Measurements from ENCODE around the genes PIP, CLCN1, TAS2R60, CTAGE15, OR2A2, OR2A42 and PDIA4.

DNA sequence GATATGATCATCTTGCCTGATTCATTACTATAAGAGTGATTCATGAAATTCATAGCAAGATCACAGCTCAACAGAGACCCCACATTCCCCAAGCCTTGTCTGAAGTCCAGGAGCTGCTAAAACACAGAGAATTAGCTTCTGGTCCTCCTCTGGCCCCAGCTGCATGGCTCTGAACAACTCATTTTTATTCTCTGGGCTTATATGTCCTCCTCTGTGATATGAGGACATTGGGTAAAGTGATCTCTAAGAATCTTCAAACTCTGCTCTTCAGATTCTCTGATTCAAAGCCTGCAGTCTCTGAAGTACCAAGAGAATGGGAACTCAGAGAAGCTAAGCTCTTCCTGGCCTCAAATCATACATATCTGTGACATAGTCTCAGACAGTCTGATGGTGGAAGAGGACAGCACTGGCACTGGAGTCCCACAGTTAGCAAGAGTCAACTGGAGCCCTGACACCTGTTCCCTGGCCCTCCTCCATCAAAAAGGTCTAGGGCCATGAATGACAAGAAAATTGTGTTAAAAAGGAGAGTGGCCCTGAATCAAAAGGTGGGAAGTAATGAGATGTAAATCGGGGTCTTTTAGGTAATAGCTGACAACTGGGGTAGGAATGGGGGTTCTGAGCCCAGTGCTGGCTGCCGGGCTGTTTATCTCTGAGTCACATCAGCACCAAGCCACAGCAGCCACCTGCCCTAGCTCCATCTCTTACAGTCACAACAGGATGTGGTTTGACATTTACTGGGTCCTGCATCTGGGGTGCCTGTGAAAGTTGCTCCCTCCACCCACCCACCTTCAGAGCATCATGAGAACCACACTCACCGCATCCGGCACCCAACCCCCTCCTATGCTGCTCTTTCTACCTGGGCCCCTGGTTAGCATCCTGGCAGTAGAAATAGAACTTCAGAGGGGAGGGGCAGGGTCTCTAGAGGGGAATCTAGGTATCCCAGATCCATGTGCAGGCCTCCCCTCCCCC, 37.7 kb downstream of the PRSS2 start:
- PRO-cap, result no peak

DNA sequence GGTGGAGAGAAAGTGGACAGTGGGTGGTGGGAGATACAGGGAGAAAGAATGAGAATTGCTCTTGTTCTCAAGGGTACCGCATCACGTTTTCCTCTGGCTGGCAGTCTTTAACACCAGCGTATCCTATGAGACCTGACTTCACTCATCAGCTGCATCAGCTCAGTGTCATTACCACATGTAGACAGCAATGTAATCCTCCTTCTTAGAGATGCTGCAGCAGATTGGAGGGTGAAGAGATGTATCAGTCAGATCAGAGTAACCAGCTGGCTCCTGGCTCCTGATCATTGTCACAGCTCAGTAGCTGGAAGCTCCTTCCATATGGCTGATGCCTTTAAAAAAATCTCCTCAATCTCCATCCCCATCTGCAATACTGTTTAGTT, 39.8 kb upstream of the EPHB6 start:
- PRO-cap, result no peak

DNA sequence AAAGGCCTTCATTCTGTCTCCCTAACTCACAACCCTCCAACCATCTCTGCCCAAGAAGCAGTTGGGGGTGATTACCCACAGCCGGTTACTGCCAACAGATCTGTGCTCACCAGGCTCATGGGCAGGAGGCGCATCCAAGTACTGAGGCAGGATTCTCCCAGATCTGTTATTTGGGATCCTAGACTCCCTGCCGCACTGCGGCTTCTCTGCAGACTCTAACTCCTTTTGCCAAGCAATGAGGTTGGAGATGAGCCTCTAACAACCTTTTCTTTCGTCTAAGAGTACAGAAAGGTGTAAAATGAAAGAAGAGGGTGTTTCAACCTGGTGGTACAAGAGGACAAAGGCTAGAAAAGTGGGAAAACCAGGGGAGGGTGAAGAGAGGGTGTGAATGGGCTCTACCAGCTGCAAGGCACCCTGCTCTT, 950 bp upstream of the LLCFC1 start:
- PRO-cap, result no peak

- PRO-cap, result no peak
Observed at GRCh38 chr7:143131985-143132255, at the start of gene PIP. TSS of gene PIP (plus strand) at chr7:143132077.

GRCh38 chr7:143258673-143259428, 4.4 kb upstream of the GSTK1 start:
- PRO-cap, result no peak

- PRO-cap, result no peak
Observed at GRCh38 chr7:143300728-143301803, 12.9 kb downstream of the CASP2 start.

- PRO-cap, result no peak
Observed at GRCh38 chr7:143316007-143316215, at the start of gene CLCN1. TSS of gene CLCN1 (plus strand) at chr7:143316111.

DNA sequence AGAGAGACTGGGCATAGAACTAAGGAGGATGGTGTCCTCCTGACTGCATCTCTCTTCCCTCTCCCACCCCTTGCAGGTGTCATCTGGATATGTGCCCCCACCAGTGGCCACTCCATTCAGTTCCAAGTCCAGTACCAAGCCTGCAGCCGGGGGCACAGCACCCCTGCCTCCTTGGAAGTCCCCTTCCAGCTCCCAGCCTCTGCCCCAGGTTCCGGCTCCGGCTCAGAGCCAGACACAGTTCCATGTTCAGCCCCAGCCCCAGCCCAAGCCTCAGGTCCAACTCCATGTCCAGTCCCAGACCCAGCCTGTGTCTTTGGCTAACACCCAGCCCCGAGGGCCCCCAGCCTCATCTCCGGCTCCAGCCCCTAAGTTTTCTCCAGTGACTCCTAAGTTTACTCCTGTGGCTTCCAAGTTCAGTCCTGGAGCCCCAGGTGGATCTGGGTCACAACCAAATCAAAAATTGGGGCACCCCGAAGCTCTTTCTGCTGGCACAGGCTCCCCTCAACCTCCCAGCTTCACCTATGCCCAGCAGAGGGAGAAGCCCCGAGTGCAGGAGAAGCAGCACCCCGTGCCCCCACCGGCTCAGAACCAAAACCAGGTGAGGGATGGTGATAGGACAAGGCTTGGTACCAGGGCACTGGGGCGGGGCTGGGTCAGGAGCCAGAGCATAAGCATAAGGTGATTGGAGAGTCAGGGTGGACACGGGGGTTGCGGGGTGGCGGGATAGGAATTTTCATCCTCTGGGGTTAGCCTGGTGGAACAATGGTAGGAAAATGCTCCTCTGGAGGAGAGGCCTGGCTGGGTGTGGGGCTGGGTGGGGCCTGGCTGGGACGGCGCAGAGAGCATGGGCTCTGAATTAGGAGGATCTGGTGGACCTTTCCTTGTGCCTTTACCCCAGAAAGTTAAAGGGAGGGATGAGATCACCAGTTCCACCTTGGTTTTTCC, 1.9 kb downstream of the ZYX start:
- PRO-cap, result no peak

DNA sequence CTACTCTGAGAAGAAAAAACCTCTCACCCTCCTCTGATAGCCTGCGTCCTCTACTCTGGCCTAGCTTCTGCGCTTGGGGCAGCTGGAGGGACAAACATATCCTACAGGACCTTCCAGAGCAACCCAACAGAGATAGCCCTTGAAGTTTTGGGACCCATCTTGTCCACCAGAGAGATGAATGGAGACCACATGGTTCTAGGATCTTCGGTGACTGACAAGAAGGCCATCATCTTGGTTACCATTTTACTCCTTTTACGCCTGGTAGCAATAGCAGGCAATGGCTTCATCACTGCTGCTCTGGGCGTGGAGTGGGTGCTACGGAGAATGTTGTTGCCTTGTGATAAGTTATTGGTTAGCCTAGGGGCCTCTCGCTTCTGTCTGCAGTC, at the start of gene TAS2R60:
TSS of gene TAS2R60 (plus strand) at position 175 of the 386 bp plus-strand sequence.
- PRO-cap, result no peak

DNA sequence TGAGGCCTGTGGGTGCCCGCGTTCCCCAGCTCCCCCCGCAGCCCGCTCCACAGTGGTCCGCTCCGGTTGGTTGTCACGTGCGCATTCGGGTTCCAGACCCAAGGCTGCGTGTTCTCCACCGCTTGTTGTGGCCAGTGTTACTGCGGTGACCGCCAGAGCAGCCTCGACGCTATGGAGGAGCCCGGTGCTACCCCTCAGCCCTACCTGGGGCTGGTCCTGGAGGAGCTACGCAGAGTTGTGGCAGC, at the start of gene CTAGE15:
TSS of gene CTAGE15 (plus strand) at position 155 of the 245 bp plus-strand sequence.
- PRO-cap, result no peak

GRCh38 chr7:143806688-143806960, 49.1 kb upstream of the CTAGE6 start:
- PRO-cap, result no peak

- PRO-cap, result bidirectional peak, plus-strand start at chr7:143882946, minus-strand start at chr7:143882852
Observed at GRCh38 chr7:143882607-143883173, 19.3 kb downstream of the TCAF1 start.

GRCh38 chr7:144109337-144109668, at the start of gene OR2A2:
TSS of gene OR2A2 (plus strand) at chr7:144109583.
- PRO-cap, result no peak

- PRO-cap, result no peak
Observed at GRCh38 chr7:144239475-144239952, at the start of gene OR2A42. TSS of gene OR2A42 (minus strand) at chr7:144239605.

GRCh38 chr7:144256097-144256663, 8.4 kb downstream of the OR2A7 start:
- PRO-cap, result no peak

DNA sequence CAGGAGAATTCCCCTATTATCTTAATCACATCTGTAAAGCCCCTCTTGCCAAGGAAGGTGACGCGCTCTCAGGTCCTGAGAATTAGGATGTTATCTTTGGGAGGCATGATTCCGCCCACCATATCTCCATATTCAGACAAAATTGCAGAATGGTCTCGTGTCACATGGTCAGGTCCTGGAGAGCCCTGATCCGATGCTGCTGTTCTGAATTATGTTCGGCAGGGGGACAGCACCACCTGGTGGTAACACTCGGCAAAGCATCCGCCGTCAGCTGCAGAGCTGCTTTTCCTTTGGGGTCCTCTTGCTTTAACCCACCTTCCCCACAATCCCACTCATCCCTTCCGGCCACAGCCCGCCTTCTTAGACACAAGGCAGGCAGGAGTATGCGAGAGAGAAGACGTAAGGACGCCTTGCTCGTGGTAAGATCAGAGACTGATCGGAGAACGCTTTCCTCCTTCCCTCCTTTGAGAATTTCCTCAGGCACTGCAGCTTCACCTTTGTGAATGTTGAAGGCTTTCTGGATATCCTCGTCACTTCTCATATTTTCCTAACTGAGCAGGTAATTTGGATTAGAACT, 327.8 kb upstream of the C7orf33 start:
- PRO-cap, result no peak

DNA sequence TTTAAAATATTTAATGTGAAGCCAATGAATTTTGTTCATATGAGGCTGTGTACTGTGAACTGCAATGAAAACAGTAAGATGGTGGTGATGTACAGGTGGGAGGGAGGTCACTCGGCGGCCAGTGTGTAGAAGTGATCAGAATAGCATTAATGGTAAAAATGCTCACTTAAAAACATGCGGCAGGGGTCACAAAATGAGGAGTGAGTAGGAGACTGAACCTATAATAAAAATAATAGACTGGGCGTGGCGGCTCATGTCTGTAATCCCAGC, 322.5 kb upstream of the C7orf33 start:
- PRO-cap, result no peak

- PRO-cap, result no peak
Observed at GRCh38 chr7:148776527-148777367, 78.0 kb downstream of the CUL1 start.

DNA sequence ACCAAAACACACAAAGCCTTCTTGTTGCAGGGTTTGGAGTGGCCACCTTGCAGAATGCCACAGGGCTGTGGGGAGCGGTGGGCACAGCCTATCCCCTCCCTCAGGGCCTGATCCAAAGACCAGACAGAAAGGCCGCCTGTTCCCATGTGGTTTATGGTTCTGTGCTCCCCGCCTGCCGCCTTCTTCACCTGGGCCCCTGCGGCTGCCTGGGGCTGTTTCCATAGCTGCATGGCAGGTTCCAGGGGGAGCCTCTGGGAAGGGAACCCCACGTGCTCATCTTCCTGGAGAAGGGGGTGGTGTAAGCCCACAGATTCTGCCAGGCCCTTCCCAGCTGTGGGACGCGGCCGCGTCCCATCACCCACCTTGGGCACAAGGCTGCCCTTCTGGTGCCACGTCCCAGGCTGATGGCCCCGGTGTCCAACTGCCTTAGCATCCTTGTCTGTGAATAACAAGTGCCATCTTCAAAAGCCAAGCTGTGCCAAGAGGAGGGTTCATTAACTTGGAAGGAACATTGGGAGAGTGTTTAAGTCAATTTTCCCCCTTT, 70.8 kb upstream of the EZH2 start:
- PRO-cap, result no peak

- PRO-cap, result bidirectional peak, plus-strand start at chr7:149028988, minus-strand start at chr7:149028657; unidirectional peak, plus-strand start at chr7:149029037
Observed at GRCh38 chr7:149028297-149029533, at the start of gene PDIA4. TSS of gene PDIA4 (minus strand) at chr7:149028505.